Mesenchymal stem cell of adipose (primary cell): ENCODE results near the genes BOC and ZNF80.

DNA sequence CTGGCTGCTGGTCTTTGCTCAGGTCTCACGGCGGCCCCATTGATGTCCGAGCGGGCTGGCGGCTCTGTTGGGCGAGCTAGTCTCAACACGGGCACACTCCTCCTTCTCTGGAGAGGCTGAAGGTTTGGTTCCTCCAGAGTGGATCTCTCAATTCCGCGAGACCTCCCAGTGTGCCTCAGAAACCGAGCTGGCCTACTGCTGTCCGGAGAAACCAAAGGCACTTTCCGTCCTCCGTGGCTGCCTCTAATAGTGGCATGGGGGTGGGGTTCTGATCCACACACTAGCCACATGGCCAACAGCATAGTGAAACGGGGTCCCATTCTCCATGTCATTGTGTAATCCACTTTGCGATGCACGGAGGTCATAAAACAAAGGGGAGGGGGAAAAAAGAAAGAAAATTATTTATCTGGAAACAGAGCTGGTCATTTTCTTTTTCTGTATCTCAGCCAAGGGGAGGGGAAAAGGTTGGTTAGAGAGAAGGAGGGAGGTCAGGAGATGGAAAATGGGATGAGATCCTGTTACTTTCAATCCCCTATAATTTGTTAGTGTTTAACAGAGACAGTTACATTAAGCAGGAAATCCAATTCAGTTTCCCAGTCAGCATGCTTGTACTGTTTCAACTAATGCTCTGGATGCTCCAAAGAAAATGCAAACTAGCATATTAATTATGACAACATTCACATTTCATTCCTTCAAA is 1.2 kb downstream of the CCDC80 start:
- CAGE, long polyA plus RNA = no peak

GRCh38 chr3:112664882-112665228 is 23.9 kb upstream of the CCDC80 start:
- CAGE, long polyA plus RNA = no peak

GRCh38 chr3:113018522-113018852 is 984 bp downstream of the NEPRO start:
- CAGE, long polyA plus RNA = no peak

DNA sequence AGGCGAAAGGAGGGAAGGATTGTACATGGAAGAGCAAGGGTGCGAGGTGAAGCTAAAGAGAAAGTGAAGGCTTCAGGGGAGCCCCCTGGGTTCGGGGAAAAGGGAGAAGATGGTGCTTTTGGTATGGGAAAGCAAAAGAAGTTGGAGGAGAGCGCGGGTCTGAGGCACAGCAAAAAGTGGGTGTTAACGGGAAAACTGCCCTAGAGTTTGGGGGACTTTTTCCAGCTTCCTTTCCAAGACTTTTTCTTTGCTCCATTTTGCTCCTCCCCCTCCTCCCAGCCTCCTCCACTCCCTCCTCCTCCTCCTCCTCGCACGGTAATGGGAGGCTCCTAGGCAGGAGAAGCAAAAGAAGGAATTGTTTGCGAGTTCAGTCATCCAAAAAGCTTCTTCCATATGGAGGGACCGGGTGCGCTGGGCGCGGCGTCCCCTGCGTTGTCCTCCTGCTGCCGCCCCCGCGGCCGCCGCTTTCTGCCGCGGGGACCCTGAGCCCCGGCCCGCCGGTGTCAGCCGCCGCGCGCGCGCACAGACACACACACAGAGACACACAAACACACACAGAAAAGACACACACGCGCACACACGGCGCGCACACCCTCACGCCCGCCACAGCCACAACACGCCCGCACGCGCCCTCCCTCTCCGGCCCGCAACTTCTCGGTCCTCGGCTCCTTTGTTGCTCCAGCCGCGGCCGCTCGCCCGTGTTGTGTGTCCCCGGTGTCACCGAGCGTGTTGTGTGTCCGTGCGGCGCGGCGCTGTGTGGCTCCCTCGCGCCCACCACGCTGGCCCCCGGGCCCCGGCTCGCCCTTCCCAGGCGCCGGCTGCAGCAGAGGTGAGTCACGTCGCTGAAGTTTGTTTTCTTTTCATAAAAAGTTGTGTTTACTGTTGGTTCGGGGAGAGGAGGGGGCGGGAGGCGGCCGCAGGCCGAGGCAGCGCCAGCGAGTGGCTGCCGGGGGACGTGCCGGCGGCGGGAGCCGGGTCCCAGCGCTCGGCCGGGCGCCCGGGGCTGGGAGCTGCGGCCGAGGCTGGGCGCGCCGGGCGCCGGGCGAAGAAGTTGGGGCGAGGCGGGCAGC is at the start of gene BOC:
BOC (plus strand) TSS at position 370 of the 1,070 bp plus-strand sequence.
- CAGE, long polyA plus RNA = no peak

GRCh38 chr3:113533595-113534000 is 1.2 kb downstream of the SIDT1 start:
- CAGE, long polyA plus RNA = no peak

- CAGE, long polyA plus RNA = no peak
Observed at GRCh38 chr3:113573443-113574561, 41.4 kb downstream of the SIDT1 start.

DNA sequence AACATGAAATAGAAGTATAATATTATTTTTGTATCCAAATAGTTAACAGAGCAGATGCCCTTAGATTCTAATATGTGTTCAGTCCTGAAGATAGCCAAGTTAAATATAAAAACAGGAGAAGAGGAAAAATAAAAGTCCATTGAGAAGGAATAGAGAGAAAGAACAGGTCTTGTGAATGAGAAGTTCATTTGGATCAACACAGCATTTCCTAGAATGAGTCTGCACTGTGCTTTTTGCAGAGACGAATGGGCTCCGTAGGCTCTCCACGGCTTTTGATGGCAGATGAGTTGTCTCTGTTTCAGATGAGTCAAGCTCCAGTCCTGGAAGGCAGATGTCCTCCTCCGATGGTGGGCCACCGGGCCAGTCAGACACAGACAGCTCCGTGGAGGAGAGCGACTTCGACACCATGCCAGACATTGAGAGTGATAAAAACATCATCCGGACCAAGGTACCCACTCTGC is 70.4 kb downstream of the SIDT1 start:
- CAGE, long polyA plus RNA = no peak

DNA sequence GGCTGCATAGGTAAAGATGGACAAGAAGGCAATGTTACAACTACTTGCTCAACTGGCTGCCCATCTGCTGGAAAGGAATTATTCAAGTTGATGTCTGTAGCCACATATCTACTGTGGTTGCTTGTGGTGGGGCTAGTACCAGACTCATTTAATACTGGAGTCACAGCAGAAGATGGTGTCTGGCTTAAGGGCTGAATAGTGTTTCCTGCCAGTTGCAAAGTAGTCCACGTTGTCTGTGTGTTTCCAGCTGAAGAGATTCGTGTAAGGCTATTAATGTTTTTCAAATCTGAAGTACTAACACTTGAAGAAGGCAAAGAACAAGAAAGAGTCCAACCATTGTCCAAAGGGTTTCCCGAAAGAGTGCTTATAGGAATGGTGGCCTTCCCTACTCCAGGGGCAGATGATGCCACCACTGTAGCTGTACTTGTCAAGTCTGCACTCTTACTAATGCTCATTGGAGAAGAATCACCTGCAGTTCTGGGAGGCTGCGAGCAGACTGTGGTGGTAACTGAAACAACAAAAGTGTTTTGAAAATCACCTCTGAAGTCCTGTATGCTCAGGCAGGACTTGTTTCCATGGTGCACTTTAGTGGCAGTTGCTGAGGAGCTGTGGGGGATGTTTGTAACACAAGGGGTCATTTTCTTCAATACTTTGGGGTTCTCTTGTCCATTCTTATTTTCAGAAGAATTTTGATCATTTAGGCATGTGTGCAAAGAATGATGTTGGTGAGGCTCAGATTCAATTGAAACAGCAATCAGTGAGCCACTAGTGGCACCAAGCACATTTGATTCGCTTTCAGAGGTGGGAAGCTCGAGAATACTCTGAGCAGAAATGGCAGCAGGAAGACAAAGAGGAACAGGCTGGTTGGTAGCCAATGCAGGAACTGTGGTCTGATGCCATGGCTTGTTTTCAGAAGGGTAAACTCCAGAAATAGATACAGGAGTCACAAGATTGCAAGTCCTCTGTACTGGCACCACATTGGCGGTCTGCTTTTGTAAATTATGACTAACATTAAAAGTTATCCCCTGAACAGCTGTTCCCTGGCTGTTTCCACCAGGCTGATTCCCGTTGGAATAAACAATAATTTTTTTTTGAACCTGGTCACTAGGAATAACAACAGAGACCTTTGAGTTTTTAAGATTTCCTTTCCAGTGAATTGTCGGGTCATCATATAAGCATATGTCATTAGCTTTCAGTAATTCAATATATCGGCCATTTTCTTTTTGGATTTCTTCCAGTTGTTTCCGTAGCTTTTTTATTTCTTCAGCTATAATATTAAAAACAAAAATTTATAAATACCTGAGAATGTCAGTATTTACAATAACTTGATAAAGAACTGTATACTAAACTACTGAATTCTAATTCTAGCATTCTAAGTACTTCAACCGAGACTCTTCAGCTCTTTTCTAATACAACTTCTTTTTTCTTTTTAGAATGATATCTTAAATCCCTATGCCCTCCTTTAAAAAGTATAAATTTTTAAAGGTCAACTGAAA is 35.7 kb downstream of the USF3 start:
- CAGE, long polyA plus RNA = no peak

- CAGE, long polyA plus RNA = no peak
Observed at GRCh38 chr3:113673661-113673892, 22.9 kb downstream of the USF3 start.

DNA sequence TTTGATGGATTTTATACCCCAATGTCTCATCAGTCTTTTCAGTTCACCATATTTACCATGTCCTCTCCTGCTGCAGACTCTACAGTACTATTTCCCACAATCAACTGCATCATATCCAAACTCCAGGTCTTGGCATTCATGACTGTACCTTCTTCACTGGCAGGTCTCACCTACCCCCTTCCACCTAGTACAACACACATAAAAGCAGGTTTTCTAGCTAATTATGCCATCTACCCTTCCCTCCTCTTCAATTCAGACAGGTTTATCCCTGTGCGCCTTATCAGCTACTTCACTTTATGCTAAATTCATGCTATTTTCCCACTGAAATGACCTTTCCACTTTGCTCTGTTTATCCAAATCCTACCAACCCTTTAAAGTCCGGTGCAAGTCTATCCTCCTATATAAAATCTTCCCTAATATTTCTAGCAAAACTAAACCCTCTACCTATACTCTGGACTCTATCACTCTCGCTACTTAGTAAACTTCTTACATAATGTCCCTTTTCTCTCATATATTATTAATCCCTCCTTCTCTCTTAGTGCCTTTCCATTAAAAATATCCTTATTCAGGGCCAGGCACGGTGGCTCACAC is 6.0 kb downstream of the USF3 start:
- CAGE, long polyA plus RNA = no peak

DNA sequence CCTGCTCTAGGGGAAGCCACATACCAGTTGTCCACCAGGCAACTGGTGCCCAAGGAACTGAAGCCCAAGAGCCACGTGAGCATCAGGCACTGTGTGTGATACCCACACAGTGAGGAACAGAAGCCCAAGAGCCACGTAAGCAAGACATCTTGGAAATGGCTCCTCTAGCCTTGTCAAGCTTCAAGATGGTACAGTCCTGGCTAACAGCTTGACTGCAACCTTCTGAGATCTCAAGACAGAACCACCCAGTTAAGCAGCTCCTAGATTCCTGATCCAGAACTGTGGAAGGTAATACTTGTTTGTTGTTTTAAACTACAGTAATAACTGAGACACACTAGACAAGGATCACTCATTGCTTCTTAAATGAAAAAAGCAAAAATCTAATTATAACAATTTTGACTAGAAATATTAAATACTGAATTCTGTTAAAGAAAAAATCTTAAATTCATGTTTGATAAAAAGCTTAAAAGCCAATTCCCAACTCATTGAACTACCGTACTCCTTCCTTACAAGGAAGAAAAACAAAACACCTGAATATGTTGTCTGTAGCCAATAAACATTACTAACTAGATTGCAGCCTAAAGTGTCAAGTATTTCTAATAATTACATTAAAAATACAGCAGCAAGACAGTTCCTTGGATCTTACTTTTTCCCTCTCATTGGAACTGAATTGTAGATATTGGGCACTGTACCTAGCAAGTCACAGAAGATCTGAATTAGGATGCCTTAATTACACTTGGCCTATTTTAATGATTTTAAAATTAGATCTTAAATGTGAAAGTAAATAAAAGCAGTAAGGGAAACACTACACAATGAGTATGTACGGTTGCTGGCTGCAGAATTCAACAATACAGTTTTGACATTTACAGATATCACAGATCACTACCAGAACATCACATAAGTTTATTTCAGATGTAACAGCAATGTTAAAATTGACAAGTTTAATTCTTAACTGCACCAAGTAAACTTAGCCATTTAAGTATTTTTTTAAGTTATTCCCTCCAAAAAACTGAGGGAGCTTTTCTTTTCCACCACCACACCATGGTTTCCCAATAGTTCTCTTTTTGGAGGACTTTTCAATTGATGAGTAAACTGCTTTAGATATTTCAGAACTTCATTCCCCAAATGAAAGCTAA is 22.0 kb upstream of the USF3 start:
- CAGE, long polyA plus RNA = no peak

DNA sequence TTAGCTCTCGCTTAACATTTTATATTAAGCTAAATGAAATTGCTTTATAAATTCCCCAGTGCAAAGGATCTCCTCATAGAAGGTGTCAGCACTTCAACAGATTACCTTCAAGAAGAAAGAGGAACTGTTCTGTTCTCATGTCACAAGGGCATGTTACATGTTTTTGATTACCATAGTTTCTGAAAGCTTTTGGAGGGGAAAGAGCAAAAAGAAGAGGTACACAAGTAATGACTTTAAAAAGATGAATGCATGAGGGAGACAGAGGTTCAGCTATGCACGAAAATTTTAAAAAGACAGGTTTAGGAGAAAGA is 45.2 kb downstream of the CCDC191 start:
- CAGE, long polyA plus RNA = no peak

GRCh38 chr3:114057099-114057323 is 474 bp downstream of the QTRT2 start:
- CAGE, long polyA plus RNA = no peak

DNA sequence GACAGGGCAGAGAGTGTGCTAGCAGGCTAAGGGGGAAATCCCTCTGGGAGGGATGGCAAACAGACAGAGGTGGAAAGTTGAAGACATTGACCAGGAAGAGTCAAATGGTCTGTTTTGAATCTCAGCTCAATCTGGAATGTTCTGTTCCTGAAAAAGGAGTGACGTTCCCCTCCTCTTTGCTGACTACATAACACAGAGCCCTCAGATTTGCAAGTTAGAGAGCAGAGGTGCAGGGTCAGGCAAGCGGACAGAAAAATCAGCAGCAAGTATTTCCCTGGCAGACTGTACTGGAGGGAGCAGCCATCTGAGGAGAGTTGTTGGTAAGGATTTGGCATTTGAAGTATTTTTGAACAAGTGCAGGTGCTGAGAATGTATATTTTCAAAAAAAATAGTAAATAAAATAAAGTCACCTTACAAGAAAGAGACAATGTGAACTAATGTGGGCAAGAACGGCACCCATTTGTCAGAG is 17.7 kb downstream of the ZNF80 start:
- CAGE, long polyA plus RNA = no peak

- CAGE, long polyA plus RNA = no peak
Observed at GRCh38 chr3:114237483-114237828, at the start of gene ZNF80. ZNF80 (minus strand) TSS chr3:114237578.

DNA sequence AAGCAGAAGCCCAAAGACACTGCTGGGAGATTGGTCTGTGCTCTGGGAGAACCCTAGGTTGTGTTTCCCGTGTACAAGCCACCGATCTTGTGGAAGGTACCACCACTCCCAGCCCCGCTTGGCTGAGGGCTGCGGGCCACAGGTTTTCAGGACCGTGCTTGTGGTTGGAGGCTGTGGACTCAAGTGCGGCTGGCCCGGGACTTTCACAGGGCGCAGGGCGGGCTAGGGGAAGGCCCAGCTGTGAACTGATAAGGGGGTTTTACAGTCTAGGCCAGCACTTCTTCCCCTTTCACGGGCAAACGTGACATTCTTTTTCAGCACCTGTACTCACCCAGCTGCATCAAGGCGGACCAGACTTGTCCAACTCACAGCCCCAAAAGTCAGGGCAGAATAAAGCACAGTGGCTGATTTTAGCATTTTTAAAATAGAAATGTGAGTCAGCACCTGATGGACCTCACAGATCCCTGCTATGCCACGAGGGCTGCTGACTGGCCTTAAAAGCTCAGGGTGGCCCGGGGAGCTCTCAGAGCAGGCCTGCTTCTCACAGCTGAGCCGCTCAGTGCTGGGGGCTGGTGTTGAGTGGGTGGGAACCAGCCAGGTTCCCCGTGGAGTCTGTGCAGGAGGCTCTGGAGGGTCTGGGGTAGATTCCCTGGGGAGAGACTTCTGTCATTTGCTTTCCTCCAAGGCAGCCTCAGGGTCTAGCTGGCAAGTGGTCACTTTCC is 2.5 kb upstream of the TIGIT start:
- CAGE, long polyA plus RNA = no peak

GRCh38 chr3:114308860-114309124 is 15.0 kb downstream of the TIGIT start:
- CAGE, long polyA plus RNA = no peak

- CAGE, long polyA plus RNA = no peak
Observed at GRCh38 chr3:114325576-114326196, 31.9 kb downstream of the TIGIT start.

DNA sequence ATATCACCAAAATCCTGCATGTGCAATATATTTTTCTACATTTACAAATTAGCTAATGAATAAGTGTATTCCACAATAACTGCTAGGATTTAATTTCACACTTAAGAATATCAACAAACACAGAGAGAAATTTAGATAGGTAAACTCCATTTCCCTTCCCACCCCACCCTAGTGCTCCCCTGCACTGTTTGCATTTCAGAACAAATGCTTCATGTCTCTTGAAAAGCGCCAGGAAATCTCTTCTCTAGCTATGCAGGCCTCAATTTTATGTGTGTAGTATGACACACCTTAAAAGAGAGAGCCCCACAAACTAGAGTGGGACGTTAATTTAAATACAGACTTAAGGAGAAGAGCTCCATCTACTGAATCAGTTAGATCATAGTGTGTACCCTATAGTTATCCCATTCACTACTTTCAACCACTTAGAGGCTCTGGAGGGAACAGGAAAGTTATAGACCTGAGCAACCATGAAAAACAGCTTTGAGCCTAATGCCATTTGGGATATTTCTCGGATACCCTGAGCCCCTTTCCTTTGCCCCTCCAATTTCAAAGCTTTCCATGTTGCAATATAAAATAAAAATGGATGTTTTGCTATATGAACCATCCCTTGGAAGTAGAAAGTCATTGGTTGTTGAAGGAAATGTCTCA is 153.7 kb downstream of the TIGIT start:
- CAGE, long polyA plus RNA = no peak

DNA sequence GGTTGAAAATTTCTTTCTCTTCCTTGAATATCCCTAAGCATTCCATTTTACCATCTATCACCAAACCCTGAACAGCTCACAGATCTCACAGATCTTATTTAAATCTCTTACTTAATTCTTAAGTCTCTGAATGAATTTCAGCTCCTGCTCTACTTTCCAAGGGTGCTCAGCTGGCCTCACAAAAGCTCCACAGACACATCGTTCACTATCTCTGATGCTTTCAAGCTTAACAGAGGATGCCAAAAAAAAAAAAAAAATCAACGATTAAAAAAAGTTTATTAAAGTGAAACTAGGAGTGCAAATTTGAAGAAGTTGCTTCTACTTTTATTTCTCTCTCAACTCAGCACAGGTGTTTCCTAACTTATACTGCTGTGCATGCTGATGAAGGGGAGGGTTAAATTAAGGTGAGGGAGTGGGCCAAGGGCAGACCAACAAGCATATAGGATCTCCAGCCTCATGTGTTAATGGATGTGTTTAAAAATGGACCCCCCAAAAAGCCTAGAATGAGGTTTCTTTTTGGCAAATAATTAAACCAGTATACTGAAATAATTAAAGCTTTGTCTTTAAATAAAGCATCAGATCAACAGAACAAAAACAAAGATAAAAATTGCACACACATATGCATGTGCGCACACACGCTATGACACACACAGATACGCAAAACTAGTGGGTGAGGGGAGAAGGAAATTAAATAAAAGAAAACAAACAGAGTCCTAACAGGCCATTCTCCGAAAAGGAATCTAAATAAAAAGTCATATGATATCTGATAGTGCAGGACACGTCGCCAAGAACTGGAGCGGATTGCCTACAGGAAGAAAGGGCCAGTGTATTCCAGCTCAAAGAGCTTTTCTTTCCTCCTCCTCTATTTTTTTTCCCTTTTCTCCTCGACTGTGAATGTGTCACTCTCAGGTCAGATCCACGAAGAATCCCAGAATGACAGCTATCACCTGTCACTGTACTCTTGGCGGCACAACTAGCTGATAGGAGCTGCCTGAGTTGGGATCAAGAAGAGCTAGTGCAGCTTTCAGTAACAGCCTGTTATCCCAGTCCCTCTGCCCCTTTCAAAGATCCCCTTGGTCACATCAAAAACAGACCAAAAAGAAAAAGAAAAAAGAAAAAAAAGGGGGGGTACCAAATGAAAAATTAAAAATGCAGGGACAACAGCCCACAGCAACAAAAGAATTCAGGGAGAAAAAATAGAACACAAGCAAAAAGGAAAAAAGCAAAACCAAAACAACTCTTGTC is 157.6 kb downstream of the TIGIT start:
- CAGE, long polyA plus RNA = no peak